Vermiform appendix (tissue), 1 donor: ENCODE measurements around the genes TIMM23, ANXA8L1, ZNF488, FAM25G and C10orf71.

GRCh38 chr10:44967506-44968095, 8.0 kb downstream of the RASSF4 start:
- PRO-cap = no peak

DNA sequence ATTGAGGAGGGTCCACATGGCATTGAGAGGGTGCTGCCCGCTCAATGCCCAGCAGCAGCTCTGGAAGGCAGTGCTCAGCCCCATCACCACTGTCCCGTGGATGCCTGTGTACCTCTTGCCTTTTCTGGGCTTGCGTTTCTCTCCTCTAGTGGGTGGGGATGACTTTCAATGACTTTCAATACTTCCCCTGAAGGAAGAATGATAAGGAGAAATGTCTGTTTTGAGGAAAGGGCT, 6.8 kb upstream of the ZNF22 start:
- PRO-cap = no peak

DNA sequence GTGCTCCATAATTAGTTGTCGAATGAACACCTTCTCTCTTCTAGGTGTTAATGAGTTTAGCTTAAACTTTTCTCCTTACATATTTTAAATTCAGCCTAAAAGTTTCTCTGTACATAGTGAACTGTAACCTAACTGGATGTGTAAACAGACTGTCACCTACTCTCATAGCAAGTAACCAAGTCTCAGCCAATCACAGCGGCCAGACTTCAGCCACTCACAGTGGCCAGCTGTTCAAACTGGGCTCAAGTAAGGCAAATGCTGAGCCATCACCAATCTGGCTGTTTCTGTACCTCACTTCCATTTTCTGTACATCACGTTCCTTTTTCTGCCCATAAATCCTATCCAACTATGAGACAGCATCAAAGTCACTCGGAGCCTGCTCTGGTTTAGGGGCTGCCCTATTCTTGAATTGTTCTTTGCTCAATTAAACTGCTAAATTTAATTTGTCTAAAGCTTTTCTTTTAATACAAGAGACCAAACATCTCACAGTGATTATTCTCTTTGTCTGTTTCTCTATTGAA, 34.9 kb downstream of the ALOX5 start:
- PRO-cap = no peak

DNA sequence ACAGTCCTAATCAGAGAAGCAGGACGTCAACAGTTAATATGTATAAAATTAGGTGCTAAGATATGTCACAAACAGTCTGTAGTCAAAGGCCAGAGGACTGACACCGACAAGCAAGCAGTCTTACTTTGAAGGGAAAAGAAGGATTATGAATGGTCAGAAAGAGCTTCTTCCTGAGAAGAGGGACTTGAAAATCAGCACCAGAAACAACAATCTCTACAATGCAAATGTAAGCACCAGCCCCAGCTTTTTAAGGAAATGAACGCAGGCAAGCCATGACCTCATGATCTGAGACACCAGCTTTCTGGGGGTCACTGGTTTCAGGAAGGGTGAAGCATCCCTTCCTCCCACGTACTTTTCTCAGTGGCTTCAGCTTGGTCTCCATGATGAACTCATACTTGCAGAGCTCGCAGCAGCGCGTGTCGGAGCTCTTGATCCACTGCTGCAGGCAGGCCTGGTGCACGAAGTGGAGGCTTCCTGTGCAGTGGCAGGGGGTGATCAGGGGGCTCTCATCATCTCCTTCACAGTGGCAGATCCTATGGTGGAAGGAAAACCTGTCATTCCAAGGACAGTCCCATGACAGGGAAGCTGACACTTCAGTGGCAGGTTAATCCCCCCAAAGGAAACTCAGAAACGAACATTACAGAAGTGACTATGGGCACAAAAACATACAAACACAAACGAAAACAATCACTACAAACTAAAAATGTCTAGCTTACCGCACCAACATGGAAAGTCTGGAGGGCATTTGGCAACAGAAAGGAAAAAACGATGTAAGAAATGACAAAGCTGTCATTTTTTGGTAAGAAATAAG, 74.1 kb downstream of the MARCHF8 start:
- PRO-cap = no peak

GRCh38 chr10:45557497-45558094, 22.4 kb upstream of the MARCHF8 start:
- PRO-cap = no peak

DNA sequence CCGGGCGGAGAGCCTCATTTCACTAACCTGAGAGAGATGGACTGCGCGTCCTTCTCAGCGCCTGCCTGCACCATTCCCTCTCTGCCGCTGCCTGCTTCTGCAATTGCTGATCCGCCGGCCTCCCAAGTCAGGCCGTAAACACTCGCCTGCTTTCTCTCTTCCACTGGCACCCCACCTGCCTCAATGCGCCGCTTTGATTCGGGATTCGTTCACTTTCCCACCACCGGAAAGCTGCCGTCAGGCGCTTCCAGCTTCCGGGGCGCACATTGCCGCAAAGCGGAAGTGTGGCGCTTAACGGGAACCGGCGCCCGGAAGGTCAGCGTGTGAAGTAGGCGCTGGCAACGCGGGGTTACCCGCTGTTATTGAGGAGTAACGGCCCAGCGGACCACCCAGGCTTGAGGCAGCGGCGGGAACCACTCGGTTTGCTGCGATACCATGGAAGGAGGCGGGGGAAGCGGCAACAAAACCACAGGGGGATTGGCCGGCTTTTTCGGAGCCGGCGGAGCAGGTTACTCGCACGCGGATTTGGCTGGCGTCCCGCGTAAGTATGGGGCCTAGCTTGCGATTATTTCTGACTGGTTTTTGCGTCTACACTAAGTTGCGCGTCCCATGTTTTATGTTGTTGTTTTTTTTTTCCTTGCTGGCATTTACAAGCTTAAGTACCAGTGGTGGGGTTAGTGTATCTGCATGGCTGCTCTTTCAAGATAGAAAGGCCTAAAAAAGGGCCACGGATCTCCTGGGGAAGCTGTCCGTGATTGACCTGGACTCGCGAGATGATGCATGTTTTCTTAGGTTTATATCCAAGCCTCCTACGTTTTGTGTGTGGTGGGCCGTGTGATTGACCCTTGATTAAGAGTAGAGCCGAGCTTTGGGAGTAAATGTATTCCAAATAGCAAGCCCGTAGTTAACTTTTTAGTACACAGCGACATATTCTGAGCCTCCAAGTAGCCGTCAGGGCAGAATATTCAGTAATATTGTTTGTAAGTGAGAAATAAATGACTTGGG, at the start of gene TIMM23:
Gene TIMM23, plus strand, starts transcription at position 300 of the 1,005 bp plus-strand sequence.
- PRO-cap = bidirectional peak, plus-strand start at position 294 of the sequence, minus-strand start at position 165 of the sequence

DNA sequence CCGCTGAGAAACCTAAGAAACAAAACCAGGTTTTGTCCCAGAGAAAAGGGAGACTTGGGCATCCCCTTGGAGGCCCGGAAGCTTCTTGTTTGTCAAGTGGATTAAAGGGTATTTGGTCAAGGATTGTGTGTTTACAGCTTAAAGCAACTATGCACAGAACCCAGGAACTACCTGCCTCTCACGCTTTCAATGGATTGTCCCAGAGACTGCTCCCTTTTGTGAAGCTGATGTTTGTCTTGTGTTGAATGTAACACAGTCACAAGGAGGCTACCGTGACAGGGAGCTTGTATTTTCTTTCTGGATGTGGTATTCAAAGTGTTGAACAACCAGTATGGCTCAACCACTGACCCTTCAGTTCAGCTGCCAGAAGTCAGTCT, 6.4 kb upstream of the MSMB start:
- PRO-cap = no peak

- PRO-cap = bidirectional peak, plus-strand start at chr10:46268661, minus-strand start at chr10:46268603
Observed at GRCh38 chr10:46268496-46268908, 18.3 kb upstream of the ANTXRL start.

GRCh38 chr10:46309074-46309389, 22.2 kb downstream of the ANTXRL start:
- PRO-cap = no peak

DNA sequence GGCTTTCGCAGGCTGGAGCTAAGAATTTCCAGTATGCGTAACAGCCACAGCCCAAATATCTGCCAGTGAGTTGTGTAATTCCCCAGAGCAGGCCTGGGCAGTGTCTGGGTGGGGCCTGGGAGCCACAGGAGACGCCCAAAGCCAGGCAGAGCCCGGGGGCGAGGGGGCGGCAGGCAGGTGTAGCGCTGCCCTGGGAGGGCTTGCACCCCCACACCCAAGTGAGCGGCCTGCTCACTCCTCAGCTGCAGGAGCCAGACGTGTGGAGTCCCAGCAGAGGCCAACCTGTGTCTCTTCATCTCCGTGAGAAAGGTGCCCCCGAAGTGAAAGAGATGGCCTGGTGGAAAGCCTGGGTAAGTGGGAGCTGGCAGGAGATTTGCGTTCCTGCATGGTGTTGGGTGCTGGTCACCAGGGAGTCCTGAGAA, at the start of gene ANXA8L1:
Gene ANXA8L1, plus strand, starts transcription at position 254 of the 422 bp plus-strand sequence.
- PRO-cap = no peak

DNA sequence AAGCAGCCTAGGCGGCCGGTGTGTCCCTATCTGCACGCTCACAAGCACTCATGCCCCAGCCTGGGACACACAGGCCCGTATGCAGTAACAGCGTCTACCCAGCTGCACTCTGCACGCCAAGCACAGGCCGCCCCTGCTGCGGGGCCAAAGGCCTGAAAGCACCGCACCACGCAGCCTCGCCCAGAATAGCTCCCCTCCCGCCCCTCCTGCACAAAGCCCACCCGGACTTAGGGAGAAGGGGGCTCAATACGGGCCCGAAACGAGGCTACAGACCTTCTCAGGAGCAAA, 733 bp downstream of the GPRIN2 start:
- PRO-cap = no peak

DNA sequence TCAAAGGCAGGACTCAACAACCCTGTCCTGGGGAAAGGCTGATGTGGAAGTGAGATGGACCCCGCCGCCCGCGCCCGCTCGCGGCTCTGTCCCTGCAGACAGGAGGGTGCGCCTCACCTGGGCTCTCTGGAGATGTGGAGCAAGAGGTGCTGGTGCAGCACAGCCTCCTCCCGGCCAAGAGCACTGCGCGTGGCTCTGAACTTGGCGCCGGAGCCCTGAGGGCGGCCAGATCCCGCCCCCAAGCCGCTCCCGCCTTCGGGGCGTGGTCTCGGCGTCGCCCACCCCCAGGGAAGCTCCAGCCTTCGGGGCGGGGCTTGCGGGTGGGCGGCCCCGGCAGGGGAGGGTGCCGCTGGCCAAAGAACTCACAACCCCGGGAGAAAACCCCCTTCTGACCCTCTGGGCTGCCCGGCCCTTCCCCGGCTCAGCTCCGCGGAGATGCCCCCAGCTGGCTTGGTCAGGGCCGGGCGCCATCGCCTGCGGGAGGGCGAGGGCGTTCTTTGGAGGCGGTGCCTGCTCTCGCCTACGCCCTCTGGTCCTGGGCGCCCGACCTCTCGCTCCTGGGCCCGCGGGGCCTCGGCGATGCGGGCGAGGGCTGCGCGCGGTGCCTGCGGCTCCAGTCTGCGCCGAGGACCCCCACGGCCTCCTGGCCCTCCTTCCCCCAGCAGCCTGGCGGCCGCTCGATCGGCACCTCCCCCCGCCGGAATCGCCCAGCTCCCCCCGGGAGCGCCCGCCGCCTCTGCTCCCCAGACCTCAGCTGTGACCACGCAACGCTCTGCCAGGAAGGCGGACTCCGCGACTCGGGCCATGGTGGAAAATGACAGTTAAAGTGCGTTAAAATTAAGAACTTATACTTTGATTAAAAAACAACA, at the start of gene ZNF488:
Gene ZNF488, minus strand, starts transcription at position 191 of the 869 bp plus-strand sequence.
- PRO-cap = unidirectional peak, plus-strand start at position 560 of the sequence

DNA sequence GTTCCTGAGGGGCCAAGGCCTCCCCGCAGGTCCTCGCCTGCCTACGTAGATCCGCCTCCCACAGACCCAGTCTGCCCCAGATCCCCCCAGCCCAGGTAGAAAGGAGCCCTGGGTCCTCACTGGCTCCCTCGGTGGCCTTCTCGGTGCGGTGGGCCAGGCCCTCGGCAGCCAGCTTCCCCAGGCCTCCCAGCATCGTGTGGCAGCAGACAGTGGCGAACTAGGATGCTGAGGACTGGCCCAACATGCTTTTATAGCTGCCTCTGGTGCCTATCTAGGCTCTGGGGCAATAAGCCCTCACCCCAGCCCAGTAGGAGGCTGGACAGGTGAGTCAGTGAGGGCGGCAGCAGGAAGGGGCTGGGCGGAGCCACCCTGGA, at the start of gene FAM25G:
Gene FAM25G, minus strand, starts transcription at position 219 of the 374 bp plus-strand sequence.
- PRO-cap = no peak

GRCh38 chr10:48287563-48288611, 13.4 kb upstream of the FRMPD2 start:
- PRO-cap = no peak

DNA sequence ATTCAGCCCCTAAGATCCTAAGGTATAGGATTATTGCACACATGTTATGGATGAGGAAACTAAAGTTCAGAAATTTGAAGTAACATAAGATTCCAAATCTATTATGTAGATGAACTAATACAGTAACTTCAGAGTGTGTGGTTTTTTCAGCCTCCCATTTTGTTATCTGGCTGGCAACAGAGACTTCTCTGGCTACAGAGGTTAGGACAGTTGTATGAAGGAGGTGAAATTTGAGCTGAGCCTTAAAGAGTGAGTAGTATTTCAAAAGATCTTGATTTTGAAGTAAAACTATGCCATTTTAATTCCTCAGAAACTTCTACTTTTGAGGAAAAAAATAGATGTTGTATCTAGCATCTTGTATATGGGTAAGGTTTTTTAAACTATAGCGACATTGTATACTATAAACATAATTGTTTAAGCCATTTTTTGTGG, 125.5 kb downstream of the MAPK8 start:
- PRO-cap = no peak

DNA sequence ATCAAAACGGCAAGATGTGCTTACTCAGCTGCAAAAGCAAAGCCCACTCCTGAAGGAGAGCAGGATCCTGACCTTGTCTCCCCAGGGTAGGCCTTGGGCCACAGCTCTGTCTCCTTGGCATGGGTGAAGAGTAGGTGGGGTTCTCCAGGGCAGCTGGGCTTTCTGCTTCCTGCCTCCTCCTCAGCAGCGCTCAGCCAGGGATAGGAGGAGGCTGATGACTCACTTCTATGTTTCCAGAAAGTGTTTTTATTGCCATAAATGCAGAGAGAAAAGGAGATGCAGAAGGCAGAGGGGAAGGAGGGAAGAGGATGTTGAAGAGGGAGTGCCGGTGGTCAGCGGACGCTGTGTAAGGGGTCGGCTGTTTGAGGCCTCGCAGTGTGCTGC, 107.7 kb downstream of the ARHGAP22 start:
- PRO-cap = no peak

GRCh38 chr10:48523304-48524005, 81.4 kb downstream of the ARHGAP22 start:
- PRO-cap = no peak

DNA sequence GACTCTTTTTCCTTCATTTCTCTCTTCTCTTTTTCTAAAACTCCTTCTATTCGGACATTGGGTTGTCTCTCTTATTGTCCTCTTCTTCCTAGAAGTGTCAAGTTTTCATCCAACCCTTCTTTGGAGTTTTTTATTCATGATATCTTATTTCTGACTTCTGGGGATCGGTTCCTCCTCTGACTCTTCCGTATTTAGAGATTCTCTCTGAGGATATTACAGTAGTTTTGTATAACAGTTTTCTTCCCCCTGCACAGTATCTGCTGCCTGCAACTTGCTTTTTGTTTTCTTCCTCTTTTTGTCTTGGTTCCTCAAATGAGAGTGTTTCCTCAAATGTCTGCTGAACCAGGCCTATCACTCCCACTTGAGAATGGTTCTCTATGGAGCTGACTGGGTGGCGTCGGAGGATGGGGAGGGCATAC, 27.8 kb downstream of the ARHGAP22 start:
- PRO-cap = no peak

DNA sequence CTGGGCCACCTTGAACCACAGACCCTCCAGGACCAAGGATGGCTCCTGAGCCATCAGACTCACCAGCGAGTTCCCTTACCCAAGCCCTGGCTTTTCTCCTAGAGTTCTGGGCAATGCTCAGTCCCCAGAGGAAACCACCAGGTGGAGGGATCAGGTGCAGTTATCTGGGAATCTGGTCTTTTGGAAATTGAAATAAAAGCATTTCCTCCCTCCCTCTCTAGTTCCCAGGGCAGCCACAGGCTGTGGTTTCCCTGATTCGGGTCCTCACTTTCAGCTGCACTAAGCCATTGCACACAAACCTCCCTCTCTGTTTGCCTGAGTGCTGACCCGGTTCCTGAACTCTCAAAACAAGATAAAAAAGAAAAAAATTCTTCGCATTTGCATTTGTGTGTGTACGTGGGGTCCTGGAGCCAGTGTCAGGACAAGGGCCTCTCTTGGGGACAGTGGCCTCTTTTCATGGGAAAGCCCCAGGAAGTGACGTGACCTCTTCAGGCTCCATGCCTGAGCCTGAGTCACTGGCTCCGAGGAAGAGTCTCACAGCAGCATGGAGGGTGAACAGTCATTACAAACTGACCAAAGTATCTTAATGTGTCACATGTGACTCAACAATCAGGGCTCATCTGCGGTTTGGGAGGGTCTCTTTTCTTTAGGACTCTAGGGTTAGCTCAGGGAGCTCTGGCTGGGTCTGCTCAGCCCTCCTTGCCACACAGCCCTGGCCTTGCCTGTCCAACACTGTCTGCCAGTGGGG, 10.9 kb downstream of the TMEM273 start:
- PRO-cap = bidirectional peak, plus-strand start at position 649 of the sequence, minus-strand start at position 349 of the sequence

DNA sequence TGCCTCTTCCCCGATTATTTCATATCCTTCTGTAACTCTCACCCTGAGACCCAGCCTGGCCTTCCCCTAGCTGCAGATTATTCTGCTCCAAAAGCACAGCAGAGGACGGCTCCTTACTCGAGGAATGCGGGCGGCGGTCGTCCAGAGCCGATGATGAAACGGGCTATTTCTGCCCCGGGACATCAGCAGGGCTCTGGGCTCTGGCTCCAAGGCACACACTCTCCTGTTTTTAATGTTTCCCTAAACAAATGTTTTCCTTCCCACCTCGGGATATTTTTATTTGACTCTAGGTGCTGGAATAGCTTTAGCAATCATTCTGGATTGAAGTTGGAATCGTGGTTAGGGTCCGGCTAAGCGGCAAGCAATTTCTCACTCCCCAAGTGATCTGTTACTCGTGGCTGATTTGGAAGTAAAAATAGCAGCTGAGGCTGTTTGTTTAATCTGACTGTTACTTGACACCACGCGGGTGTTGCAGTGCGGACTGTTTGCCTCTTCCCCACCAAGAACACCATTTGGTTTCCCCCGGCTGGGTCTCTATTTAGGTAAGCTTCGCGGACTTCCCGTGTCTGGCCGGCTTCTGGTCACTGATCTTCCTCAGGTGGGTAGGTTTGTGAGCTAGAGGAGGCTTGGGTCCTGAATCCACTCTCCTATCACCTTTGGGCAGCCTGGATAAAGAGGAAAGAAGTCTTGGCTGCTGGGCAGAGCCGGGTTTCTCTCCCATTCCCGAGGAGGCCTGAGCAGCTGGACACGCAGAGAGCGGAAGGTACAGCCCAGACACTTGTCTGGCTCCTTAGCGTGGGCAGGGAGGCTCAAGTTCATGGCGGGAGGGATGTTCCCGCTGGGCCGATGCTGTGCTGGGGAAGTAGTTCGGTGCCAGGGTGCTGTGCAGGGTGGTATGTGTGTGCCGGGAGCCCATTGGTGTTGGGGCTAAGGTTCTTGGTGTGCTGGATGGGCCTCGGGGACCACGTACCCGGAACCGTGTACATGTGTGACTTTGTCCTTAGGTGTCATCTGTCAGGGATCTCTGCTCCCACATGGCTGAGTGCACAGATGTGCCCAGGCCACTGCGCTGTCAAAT, at the start of gene C10orf71:
Gene C10orf71, plus strand, starts transcription at position 479 of the 1,078 bp plus-strand sequence.
- PRO-cap = no peak